Daoy (cell line): ENCODE measurements around a stretch of chr9.

DNA sequence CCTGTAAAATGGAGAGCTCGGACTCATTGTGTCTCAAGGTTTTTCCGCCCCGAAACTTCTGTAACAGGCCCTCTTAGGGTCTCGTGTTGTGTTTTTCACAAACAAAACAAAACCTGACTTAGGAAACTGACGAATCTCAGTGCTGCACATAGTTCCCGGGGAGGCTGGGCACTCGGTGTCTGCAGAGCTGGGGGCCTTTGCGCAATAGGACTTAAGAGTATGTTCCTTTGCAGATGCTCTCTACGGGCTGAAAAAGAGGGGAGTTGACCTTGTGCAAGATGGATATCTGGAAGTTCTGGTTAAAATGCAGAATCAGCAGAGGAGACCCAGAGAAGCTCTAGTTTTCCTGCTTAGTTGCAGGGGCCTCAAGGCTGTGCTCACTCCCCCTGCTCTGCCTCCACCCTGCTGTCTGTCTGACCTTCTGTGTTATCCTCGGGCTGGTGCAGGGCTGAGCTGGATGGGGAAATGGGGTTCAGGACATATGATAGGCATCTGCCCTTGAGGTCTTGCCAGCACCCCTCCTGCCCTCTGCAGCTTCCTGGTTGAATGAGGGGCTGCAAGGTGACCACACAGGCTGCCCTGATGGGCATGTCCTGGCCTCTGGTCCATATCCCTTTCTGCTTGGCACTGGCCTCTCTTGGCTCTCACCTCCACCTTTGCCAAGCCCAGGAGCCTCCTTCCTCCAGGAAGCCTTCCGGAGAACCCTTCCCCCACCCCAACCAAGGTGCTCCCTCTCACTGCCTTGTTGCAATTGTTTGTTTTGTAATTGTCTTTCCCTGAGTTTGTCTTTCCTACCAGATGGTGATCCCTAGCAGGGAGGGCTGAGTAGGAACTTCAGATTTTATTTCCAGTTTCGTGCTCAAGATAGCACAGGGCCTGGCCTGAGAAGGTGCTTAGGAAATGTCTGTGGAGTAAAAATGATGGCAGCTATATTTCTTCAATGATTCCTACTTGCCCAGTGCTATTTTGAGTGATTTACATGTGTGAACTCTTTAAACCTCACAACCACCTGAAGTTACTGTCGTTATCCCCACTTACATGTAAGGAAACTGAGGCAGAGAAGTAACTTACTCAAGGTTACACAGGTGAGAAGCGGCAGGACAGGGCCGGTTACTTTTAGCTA, 1.3 kb downstream of the TMEM268 start:
- RAMPAGE, long total RNA, result no peak

DNA sequence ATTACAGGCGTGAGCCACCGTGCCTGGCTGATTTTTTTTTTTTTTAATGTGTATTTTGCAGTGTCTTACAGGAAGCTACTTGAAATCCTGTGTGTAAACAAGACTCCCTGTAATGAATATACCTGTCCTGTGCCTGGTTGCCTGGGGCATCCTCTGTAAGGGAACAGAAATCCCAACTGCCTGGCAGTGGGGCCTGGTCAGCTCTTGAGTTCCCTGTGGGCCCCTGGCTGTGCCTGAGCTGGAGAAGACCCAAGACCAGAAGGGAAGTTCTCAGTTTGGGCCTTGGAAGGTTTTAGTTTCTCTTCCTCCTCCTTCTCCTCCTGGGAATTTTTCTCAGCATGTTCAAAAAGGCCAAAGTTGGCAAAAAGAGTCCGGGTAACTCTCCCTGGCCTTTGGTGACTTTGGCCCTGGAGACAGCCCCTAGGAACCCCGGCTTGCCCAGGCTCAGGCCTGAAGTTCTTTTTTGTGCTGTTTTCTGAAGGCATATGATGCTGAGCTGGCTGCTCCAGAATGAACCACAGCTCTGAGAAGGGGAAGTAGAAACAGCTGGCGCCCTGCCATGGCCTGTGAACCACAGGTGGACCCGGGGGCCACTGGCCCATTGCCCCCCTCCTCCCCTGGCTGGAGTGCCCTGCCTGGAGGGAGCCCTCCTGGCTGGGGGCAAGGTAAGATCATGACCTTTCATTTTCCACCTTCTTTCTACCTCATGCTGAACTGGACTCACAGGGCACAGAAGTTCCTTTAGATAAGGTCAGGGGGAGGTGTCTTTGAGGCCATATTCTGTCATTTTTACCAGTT, 5.7 kb downstream of the TMEM268 start:
- RAMPAGE, long total RNA, result no peak

GRCh38 chr9:114804306-114804858, 1.5 kb downstream of the TNFSF15 start:
- RAMPAGE, long total RNA, result no peak

DNA sequence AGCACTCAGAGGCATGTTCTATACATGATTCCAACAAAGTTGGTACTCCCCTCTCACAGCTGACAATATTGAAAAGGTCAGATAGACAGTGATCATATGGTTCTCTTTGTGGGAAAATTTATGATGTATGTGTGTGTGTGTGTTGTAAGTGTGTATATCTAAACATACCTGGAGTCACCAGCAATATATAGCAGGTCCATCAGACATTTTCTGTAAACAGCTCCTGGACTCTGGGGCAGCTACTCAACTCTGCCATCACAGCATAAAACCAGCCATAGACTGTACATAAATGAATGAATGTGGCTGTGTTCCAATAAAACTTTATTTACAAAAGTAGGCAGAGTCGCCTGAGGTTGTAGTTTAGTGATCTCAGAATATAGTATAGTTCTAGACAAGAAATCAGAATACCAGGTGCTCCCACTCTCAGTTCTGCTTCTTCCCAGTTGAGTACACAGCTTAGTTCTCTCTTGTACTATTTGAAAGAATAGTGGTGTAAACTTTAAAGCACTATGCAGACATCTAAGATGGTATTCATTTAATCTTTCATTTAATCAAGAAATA, 37.3 kb downstream of the TNFSF8 start:
- RAMPAGE, long total RNA, result no peak

DNA sequence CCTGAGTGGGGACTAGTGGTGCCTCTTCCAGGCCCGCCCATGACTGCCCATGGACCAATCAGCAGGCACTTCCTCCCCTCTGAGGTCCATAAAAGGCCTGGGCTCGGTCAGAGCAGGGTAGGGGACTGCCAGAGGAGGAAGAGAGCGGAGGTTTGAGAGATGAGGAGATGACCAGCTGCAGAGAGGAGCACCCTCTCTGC, 267.9 kb upstream of the TNC start:
- RAMPAGE, long total RNA, result no peak

- RAMPAGE, long total RNA, result no peak
These were observed 478.3 kb upstream of the TNC start for GRCh38 chr9:115595969-115596882.

GRCh38 chr9:116304017-116304425, 150.4 kb downstream of the PAPPA start:
- RAMPAGE, long total RNA, result no peak

- RAMPAGE, long total RNA, result no peak
These were observed 139.7 kb upstream of the TRIM32 start for GRCh38 chr9:116547378-116547783.

DNA sequence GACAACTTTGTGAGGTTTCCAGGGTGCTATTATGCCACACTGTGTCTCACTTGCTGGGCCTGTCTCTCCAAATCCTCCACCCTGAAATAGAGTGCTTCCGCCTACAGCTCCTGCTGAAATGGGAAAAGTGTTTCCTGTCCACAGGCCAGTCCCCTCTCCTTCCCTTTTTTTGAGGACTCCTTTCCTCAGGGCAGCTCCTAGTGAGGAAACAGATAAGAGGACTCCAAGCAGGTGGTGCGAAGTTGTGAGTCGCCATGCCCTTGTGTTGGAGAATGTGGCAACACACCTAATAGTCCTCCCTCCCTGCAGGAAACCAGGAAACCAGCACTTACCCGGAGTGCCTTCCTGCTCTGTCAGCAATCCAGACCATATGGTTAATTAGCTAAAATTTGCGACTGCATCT, 69.8 kb downstream of the TRIM32 start:
- RAMPAGE, long total RNA, result no peak

DNA sequence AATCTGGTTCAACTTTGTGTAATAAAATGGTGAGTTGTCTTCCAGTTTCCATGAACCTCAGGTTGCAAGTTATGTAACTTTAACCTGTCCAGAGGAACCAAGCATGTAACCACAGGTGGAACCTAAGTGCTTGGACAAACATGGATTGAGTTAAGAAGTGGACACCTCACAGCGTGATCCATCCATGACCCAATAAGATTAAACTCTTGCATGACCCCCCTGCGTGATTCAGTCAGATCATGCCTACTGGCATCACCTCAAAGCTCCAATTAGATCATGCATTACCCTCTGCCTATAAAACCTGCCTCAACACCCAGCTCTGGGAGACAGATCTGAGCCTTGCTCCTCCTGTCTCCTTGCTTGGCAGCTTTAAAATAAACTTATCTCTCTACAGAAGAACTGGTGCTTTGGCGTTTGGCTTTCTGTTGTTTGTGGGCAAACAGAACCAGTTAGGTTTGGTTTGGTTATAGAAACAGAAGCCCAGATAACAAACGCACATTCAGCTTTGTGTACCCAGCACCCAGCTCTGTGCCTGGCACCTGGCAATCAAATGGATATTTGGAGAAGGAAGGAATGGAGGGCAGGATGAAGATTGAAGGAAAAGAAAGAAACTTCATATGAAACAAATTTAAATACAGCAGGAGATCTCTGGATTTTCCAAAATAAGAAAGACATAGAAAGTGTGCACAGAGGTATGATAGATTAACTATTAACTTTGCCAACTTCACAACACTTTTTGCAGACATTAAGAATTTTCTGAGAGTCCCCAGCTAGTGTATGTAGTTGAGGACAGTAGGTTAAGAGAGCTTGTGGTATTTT, 101.9 kb upstream of the ASTN2 start:
- RAMPAGE, long total RNA, result no peak

DNA sequence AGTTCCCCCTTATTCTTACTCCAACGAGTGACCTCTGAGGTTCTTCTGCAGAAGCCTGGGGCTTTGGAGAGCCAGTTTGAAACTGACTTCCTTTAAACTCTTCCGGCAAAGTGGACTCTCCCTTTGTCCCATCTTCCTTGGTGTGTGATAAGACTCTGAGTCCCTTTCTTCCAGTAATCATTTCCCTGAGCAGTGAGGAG, 137.6 kb upstream of the ASTN2 start:
- RAMPAGE, long total RNA, result no peak

DNA sequence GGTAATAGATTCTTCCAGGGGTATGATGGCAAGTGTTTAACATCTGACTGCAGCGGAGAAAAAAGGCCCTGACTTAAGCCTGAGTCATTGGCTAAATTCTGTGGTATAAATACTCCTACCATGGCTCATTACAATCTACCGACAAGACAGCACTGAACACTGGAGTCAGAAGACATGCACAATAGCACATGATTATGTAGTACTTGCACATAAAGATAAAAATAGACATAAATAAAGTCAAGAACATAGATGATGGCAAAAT, 439.9 kb downstream of the BRINP1 start:
- RAMPAGE, long total RNA, result no peak

- RAMPAGE, long total RNA, result no peak
These were observed 186.9 kb upstream of the BRINP1 start for GRCh38 chr9:119555930-119556746.

DNA sequence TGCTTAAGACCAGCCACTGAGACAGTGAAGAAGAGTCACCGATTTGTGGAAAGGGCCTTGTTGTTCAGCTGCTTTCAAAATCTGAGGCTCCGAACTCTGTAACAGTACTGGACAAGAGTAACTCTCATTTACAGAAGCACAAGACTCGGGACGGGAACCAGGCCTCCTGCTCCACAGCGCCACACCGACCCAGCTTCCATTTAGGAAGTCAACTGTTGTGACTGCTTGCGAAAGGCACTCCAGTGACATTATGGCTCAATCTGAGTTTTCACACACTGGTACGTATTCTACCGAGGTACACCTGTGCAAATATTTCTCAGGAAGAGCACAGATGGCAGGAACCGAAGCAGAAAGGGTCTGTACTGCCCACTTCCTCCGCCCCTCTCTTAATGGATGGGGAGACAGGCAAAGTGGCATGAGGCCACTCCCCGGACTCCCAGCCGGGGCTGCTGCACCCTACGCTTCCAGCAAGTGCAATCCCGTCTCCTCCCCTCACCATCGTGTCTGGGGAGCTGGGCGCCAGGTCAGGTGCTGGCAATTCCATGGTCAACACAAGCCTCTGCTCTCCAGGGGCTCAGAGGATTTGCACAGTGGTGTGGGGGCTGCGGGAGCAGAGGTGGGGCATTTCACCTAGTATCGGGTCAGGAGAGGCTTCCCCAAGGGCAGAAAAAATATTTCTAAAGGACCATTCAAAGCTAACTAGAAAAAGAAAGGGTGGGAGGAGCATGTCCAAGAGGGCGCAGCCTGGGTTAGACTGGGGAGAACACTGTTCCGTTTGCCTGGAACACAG, 192.1 kb downstream of the CDK5RAP2 start:
- RAMPAGE, long total RNA, result no peak

DNA sequence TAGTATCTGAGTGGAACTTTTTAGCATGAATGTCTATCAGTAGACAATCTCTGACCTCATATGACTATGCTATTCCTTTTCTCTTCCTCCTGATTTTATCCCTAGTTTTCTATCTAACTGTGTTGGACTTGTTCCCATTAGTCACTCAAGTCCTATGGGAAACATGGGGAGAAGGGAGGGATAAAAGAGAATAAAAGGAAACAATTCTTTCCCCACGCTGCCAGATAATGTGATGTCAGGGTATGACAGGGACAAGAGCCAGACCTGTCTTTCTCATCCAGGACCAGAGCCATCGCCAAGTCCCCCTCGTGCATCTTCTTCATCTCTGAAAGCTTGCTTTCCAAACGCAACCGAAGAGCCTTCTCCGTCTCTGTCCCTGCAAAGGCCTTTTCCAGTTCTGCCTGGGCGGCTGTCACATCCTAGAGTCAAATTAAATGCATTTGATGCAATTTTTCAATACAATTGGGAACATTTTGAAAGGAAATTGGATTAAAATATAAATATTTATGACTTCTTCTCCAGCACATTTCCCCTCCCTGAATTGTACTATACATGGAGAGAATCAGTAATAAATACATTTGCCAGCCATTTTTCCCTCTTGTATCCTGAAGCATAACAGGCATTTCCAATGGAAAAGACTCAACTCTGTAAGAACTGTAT, 43.7 kb downstream of the CDK5RAP2 start:
- RAMPAGE, long total RNA, result no peak

DNA sequence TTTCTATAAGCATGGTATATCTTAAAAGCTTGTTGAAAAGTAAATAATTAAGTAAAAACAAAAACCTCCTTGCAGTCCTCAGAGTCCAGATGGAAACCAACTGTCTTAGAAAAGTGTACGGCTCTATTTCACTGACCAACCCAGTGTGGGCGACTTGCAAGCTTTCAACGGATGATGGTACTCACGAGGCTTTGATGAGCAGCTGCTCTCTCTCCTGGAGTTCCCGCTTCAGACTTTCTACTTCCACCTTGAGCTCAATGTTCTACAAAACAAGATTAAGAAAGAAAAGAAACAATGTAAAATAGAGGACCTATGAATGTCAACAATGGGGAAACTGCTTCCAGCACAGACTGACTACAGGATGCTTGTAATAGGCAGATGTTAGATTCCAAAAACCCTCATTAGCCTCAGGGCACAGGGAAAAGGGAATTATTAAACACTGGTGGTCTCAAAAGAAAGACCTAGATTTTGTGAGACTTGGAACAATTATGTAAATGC, 34.4 kb downstream of the CDK5RAP2 start:
- RAMPAGE, long total RNA, result no peak

- RAMPAGE, long total RNA, result no peak
These were observed 11.7 kb downstream of the CDK5RAP2 start for GRCh38 chr9:120567996-120568857.

- RAMPAGE, long total RNA, result no peak
These were observed 61.2 kb downstream of the MEGF9 start for GRCh38 chr9:120653029-120653482.

DNA sequence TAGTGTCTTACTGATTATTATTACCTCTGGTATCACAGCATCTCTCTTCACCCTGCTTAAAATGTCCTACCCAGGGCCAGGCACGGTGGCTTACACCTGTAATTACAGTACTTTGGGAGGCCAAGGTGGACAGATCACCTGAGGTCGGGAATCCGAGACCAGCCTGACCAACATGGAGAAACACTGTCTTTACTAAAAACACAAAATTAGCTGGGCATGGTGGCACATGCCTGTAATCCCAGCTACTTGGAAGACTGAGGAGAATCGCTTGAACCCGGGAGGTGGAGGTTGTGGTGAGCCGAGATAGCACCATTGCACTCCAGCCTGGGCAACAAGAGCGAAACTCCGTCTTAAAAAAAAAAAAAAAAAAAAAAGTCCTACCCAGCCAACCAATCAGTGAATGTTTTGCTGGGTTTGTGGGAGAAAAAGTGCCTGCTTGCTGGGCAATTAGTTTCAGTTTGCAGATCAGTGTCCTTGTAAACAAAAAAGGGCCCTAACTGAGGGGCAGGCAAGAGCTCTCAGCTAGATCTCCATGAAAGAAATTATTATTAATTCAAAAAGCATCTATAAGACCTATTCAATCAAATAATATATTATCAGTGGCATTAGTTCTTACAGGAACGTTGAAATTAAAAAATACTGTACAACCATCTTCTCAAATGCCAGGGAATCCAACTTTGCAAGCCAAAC, 4.1 kb downstream of the MEGF9 start:
- RAMPAGE, long total RNA, result no peak

- RAMPAGE, long total RNA, result no peak
These were observed 20.8 kb upstream of the MEGF9 start for GRCh38 chr9:120735066-120735385.